NCI-H460 (cell line): Measurements from ENCODE around the genes CPZ, USP17L28, USP17L30 and HS3ST1.

RAMPAGE:
- cytosol, long total RNA, result no peak
- long total RNA, result no peak
- nucleus, long total RNA, result no peak
Observed at GRCh38 chr4:8330737-8331279, 61.3 kb downstream of the HTRA3 start.

DNA sequence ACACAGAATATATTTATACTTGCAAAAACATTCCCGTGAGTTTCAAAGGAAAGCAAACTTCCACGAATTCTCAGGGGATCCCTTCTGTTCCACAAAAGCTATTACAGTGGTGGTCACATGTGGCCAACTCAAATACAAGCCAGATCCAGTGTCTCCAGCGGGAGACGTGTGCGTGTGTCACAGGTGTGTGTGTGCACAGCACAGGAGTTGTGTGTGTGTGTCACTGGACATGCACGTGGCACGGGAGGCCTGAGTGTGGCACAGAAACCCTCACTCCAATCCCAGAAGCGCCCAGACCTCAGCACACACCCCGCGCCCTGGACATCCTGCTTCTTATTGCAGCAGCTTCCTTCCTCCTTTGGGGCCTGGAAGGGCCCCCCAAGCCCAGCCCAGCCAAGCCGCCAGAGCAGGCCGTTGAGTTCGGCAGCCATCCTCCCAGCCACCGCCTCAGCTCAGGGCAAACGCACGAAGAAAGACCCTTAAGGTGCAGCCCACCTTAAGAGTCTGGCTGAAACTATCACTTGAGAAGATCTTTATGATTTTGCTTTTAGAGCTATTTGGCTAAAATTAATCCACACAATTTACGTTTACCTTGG lies 37.9 kb downstream of the ACOX3 start:
RAMPAGE:
- cytosol, long total RNA, result no peak
- long total RNA, result no peak
- nucleus, long total RNA, result no peak

DNA sequence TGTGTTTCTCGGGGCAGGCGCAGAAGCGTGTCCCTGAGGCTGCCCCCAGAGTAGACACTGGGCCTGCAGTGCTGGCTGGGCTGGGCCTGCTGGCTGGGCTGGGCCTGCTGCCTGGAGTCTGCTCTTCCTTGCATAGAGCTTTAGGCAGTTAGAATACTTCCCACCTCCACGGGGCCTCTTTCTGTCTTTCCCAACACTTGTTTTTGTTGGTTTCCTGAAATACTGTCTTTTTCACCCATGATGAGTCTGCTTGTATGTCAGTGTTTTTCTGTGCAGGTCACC lies 32.1 kb downstream of the TRMT44 start:
RAMPAGE:
- cytosol, long total RNA, result no peak
- long total RNA, result no peak
- nucleus, long total RNA, result no peak

DNA sequence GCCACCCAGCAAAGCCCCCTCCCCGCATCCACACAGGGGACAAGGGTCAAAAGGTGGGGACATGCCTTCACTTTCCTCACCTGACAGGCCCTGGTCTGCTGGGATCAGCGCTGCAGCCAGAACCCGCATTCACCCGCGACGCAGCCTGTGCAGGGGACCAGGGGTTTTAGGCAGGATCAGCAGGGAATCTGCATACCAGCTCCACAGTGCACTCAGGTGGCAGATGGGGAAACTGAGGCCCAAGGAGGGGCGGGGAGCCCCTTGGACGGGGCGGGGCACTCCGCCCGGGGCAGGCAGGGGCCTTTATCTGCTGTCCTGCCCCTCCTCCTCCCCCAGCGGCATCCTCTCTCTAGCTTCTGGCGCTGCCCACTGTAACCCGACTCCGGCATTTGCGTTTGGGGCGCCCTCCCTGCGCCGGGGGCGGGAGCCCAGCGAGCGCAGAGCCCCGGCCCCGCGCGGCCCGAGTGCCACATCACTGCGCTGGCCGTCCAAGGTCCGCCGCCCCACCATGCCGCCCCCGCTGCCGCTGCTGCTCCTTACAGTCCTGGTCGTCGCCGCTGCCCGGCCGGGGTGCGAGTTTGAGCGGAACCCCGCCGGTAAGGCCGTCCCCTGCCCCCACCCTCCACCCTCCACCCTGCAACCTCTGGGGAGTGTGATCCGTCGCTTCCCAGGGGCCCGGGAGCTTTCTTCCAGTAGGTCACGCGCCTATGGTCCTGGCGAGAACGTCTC lies at the start of gene CPZ:
CPZ (plus strand) TSS at position 440 of the 729 bp plus-strand sequence.
RAMPAGE:
- cytosol, long total RNA, result no peak
- long total RNA, result no peak
- nucleus, long total RNA, result no peak

DNA sequence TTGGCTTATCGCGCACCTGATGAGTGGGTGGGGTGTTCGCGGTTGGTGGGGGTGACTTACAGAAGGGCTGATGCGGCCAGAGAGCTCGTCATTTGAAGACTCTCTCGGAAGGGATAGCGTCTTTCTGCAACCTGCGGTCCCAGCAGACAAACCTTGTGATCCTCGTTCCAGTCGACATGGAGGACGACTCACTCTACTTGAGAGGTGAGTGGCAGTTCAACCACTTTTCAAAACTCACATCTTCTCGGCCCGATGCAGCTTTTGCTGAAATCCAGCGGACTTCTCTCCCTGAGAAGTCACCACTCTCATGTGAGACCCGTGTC lies at the start of gene USP17L28:
USP17L28 (plus strand) TSS at position 177 of the 323 bp plus-strand sequence.
RAMPAGE:
- cytosol, long total RNA, result no peak
- long total RNA, result no peak
- nucleus, long total RNA, result no peak

GRCh38 chr4:9362701-9363383 lies at the start of gene USP17L30:
Gene USP17L30, plus strand, starts transcription at chr4:9363129.
RAMPAGE:
- cytosol, long total RNA, result no peak
- long total RNA, result no peak
- nucleus, long total RNA, result no peak

DNA sequence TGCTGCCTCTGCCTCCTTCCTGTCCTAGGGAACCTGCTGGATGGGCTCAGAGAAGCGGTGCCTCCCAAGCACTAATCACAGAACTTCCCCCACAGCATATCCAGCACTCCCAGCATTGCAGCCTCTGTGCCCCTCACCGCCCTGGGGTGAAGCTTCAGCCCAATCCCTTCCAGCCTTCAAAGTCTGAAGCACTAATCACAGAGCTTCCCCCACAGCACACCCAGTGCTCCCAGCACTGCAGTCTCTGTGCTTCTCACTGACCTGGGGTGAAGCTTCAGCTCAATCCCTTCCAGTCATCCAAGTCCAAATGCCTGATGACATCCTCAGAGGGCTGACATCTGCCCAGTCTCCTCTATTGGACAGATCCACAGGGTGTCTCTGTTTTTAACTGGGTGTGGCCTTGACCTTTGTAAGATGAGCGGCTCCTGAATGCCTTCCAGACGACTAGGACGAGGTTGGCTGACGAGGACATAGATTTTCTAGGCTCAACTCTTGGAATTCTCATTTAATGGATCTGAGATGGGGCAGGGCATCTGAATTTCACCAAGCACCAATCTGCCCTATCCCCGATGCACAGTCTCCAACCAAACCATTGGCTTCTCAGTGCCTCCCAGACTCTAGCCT lies 7.6 kb upstream of the SLC2A9 start:
RAMPAGE:
- cytosol, long total RNA, result no peak
- long total RNA, result no peak
- nucleus, long total RNA, result no peak

RAMPAGE:
- cytosol, long total RNA, result no peak
- long total RNA, result no peak
- nucleus, long total RNA, result no peak
Observed at GRCh38 chr4:10071153-10071922, 45.3 kb downstream of the WDR1 start.

RAMPAGE:
- cytosol, long total RNA, result no peak
- long total RNA, result no peak
- nucleus, long total RNA, result no peak
Observed at GRCh38 chr4:10110701-10111709, 5.6 kb downstream of the WDR1 start.

GRCh38 chr4:10160296-10160551 lies 43.6 kb upstream of the WDR1 start:
RAMPAGE:
- cytosol, long total RNA, result no peak
- long total RNA, result no peak
- nucleus, long total RNA, result no peak

DNA sequence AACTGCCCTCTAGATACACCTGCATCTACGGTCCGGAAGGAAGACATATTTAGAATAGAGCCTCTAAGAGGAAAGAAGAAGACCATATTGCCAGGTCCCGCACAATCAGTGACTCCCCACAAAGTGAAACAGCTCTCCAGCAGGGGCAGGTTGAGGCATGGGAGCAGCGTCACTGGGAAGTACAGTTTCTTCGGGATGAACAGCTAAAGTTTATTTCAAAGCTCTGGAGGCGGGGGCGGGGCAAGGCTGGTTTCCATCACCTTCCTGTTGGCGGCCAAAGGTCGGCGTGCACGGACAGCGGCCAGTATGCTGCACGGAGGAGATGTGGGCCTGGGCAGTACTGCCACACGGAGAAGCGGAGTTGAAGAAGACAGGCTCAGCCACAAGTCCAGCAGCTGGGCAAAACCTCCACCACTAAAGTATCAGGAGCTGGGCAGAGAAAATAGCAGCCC lies 914 bp upstream of the ZNF518B start:
RAMPAGE:
- cytosol, long total RNA, result no peak
- long total RNA, result no peak
- nucleus, long total RNA, result no peak

DNA sequence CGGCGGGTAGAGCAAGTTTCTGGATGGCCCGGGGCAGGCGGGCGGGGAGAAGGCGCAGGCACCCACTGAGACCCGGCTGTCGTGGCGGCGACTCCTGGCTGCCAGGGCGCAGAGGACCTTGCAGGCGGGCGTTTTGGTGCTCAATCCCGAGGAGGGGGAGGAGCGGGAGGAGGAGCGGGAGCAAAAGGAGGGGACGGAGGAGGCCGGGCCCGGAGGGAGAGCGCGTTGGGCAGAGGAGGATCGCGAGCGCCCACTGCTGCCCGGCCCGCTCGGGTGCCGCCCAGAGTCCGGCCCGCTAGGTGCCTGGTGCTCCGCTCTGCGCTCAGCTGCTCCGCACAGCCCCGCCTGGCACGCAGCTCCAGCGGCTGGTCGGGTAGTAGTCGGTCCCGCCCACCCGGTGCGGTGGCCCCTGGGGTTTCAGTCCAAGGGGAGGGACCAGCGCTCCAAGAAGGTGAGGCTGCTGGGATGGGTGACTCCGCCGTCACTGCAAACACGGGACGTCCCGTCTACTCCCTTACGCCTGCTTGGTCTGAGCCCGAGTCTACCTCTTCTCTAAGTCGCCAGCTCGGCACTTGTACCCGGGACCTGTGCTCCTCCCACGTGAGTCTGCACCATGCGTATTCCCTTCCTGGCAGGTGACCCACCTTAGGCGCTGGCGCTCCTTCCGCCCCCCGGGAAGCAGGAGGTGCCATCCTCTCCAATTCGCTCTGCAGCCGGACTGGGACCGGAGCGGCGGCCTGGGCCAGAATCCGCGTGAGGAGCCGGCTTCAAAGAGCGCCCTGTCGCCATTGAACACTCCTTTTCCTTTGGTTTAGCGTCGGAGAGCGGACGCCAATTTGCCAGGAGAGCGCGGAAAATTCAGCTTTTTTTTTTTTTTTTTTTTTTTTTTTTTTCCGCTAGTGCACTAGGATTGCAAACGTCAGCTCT lies at the start of gene HS3ST1:
HS3ST1 (minus strand) TSS at position 114 of the 927 bp plus-strand sequence.
RAMPAGE:
- cytosol, long total RNA, result no peak
- long total RNA, result no peak
- nucleus, long total RNA, result no peak

RAMPAGE:
- cytosol, long total RNA, result no peak
- long total RNA, result no peak
- nucleus, long total RNA, result no peak
Observed at GRCh38 chr4:11624411-11624769, 195.7 kb upstream of the HS3ST1 start.

DNA sequence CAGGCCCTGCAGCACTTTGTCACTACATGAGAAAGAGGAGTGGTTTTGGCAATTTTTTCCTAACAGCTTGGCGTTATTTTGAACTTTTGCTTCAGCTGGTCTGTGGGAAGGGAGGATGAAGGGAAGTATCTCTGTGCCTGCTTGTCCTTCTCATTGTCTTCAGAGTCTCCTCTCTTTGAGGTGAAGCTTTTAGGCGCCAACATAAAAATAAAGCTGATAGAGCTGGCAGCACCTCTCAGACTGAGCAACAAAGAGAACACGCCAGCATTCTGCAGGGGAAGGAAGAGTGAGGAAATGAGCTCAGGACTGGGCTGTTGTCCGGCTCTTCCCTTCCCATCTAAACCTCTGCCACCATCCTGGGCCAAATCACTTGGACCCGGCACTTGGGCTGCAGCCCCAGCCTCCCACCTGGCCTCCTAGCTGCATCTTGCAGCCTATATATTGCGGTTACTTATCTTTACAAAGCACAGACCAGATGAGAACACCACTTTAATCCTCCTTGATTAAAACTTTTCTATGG lies 476.3 kb upstream of the HS3ST1 start:
RAMPAGE:
- cytosol, long total RNA, result no peak
- long total RNA, result no peak
- nucleus, long total RNA, result no peak

GRCh38 chr4:12393781-12394213 lies 965.1 kb upstream of the HS3ST1 start:
RAMPAGE:
- cytosol, long total RNA, result no peak
- long total RNA, result no peak
- nucleus, long total RNA, result no peak

DNA sequence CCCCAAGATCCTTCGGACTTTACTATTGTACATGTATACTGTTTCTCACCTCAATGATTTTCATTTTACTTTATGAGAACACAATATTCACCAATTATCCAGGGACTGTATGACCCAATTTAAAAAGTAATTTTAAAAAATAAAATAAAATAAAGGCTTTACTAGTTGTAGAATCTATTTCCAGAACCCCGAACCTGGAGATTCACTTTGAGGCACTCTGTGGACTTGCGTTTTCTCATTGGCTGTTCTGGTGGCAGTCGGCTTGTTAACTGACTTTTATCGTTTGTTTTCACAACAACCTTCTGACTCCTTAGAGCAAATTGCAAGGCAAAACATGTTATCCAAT lies 310.4 kb downstream of the RAB28 start:
RAMPAGE:
- cytosol, long total RNA, result no peak
- long total RNA, result no peak
- nucleus, long total RNA, result no peak

DNA sequence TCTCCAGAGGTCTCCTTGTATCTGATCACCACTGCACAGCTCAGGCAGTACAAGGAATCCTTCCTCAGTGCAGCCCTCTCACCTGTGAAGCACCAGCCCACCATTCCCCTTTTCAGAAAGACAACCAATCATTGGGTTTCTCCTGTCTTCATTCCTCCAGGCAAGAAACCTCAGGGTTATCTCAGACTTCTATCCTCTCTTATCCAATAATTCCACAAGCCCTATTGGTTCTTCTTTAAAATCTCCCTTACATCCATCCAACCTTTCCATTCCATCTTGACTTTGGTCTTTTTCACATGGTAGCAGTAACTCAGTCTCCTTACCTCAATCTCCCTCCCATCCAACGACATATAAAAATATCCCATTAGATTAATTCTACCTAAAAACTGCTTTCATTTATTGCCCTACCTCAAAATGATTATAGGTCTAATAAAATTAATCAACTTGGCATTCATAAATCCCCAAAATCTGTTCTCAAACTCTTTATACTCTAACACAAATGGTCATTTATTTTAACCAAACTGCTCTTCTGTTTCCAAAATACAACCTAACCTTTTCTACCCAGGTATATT lies 109.6 kb downstream of the RAB28 start:
RAMPAGE:
- cytosol, long total RNA, result no peak
- long total RNA, result no peak
- nucleus, long total RNA, result no peak

GRCh38 chr4:14177988-14178400 lies 550.5 kb upstream of the BOD1L1 start:
RAMPAGE:
- cytosol, long total RNA, result no peak
- long total RNA, result no peak
- nucleus, long total RNA, result no peak

DNA sequence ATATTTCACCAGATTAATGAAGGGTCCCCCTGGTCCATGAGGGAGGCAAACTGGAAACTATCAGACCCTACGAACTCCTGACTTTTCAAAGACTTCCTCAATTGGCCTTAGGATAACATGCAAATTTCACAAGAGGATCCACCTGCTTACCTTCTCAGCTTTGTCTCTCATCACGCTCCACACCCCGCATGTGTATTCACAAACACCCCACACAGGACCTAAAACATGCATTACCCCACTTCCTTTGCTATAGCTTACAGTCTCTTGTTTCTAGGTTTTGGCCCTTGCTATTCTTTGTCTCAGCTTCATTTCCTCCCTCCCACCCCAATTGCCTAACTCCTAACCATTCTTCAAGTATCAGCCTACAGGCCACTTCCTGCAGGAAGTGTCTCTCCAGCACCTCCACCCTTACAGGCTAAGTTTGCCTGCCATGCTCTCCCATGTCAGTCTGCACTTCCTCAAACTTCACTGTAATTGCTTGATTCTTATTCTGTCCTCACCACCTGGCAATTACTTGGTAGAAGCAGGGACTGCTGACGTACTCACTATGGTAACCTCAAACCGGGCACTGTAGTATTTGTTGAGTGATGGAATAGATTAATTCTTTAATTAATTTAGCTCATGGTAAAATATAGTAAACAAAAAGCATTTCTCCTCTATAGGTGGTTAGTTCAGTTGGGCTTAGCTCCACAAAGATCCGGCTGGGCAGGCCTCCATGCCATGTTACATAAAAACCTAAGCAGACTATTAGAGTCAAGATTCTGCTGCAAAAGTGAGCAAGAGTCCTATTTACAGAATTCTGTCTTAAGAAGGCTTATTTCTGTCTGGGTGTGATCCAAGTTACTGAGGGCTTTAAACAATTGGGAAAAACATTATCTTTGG lies 124.9 kb upstream of the CPEB2 start:
RAMPAGE:
- cytosol, long total RNA, result no peak
- long total RNA, result no peak
- nucleus, long total RNA, result no peak

DNA sequence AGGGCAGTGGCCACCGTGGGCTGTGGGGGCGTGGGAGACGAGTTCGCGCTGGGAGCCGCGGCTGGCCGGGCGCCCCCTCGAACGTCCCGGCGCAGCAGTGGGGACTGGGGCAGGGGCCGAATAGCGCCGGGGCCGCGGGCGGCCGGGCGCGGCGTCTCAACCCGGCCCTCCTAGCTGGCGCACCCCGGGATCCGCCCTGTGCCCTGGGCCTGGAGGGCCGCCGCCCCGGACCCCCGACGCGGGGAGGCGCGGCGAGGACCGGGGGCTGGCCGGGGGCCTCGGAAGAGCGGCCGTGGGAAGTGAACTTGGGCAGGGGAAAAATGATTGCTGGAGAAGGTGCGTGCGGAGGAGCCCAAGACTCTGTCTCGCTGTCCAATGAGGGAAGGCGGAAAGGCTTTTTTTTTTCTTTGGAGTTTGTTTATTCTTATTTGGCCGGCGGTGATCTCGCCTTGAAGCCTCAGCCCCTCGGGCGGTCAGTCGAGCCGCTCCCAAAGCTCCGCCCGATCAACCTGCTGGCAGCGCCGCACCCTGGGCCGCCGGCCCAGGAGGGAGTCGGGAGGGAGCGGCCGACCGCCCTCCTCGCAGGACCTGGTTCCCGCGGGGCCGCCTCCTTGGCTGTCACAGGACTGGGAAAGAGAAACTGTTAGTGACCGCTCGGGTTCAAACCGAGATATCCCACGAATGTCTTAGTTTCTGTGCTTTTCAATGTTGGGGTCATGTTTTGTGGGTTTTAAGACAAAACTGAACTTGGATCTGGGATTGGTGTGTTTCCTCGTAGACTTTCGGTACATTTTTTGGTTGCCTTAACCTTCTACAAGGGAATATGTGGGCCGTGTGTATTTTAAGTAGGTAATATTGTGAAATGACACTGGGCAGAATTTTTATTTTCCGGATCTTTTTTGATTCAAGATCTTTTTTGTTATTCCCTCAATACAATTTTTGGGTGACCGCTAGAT lies 2.5 kb downstream of the CPEB2 start:
RAMPAGE:
- cytosol, long total RNA, result no peak
- long total RNA, result no peak
- nucleus, long total RNA, result no peak